Lower leg skin (tissue), 2 donors: ENCODE measurements around a stretch of chr6.

GRCh38 chr6:66349871-66350320 lies 642.9 kb upstream of the EYS start:
- PRO-cap, result no peak
- RAMPAGE, long total RNA, 2 experiments, result no peak in any of the 2 experiments

- PRO-cap, result no peak
- RAMPAGE, long total RNA, 2 experiments, result no peak in any of the 2 experiments
Measured at GRCh38 chr6:67882145-67882910, 752.8 kb upstream of the ADGRB3 start.

DNA sequence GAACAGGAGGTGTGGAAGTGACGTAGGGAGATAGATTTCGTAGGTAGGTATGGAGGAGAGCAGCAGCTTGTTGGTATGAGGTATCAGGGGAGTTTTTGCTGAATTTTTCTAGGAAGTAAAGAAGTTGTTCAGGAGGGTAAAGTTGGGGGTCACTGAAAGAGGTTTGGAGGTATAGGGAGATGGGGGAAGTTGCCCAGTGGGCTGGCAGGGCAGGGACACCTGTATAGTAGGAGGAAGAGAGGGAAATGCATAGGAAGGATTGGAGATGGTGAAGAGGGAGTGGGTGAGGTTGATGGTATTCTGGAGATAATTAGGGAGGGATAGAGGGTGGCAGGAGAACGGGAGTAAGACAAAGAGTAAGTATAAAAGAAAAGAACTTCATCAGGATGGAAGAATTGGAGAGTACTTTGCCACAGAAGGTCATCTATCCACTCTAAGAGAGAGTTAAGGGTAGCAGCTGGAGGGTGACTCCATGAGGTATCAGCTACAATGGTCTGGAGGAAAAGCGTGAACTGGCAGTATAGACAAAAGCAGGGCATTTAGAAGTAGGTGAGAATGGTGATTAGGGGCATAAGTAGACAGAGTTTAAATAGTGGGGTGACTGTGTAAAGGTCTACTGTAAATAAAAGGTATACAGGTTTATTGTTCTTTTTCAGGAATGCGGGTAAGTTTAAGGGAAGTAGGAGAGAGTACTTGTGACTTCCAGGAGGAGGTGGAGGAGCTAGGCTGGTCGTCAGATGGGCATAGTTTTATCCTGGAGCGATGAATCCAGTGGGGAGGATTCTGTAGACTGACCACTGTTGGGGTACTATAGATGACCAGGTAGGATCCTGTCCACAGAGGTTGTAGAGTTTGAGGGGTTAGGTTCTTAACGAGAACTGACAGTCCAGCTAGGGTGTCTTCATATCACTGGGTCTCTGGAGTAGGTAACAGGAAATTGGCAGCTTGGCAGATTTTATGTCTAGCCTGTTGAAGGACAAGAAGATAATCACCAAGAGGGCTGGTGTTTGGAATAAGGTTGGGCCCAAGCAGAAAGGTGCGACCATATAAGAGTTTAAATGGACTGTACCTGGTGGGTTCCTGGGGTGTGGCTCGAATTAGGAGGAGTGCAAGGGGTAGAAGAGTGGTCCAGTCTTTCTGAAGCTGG lies 751.8 kb upstream of the ADGRB3 start:
- PRO-cap, result no peak
- RAMPAGE, long total RNA, 2 experiments, result no peak in any of the 2 experiments

- PRO-cap, result no peak
- RAMPAGE, long total RNA, 2 experiments, result no peak in any of the 2 experiments
Measured at GRCh38 chr6:67886644-67887544, 748.2 kb upstream of the ADGRB3 start.

DNA sequence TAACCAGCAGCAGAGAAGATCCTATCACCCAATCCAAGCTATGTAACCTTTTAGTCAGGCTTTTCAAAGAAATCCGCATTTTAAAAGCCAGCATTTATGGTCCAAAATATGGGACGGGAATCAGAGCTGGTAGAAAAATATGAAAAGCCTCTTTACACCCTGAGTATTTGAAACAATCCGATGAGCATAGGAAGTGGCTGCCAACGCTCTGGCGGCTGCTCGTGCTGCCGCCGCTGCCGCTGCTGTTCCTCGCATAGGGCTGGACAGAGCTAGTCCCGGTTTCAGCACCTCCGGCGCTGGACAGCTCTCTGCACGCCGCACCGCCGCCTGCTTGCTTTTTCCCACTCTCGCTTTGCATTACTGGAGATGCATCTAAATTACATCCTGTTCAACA lies 564.0 kb downstream of the LMBRD1 start:
- PRO-cap, result no peak
- RAMPAGE, long total RNA, 2 experiments, result no peak in any of the 2 experiments

- PRO-cap, result no peak
- RAMPAGE, long total RNA, 2 experiments, result no peak in any of the 2 experiments
Measured at GRCh38 chr6:69790558-69790929, 6.3 kb downstream of the LMBRD1 start.

GRCh38 chr6:69813431-69814075 lies 16.7 kb upstream of the LMBRD1 start:
- PRO-cap, result no peak
- RAMPAGE, long total RNA, 2 experiments, result no peak in any of the 2 experiments

- PRO-cap, result no peak
- RAMPAGE, long total RNA, 2 experiments, result no peak in any of the 2 experiments
Measured at GRCh38 chr6:69816003-69816330, 19.2 kb upstream of the LMBRD1 start.

DNA sequence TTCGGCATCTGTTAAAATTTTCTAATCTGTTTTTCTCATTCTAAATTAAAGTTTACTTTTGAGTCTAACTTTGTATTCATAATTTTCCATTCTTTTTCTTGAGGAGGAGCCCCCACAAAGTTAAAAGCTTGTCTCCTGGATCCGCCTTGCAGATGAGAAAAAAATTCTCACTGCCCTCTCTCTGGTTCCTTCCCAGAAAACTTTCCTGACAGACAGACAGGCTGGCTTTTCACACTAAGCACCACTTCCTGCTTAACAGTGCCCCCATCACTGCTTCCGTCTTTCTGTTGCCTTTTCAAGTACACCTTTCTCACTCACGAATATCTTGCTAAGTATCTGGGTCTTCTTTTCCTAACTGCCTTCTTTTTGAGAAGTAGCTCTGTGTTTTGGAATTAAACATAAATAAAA lies 19.7 kb upstream of the LMBRD1 start:
- PRO-cap, result no peak
- RAMPAGE, long total RNA, 2 experiments, result no peak in any of the 2 experiments

DNA sequence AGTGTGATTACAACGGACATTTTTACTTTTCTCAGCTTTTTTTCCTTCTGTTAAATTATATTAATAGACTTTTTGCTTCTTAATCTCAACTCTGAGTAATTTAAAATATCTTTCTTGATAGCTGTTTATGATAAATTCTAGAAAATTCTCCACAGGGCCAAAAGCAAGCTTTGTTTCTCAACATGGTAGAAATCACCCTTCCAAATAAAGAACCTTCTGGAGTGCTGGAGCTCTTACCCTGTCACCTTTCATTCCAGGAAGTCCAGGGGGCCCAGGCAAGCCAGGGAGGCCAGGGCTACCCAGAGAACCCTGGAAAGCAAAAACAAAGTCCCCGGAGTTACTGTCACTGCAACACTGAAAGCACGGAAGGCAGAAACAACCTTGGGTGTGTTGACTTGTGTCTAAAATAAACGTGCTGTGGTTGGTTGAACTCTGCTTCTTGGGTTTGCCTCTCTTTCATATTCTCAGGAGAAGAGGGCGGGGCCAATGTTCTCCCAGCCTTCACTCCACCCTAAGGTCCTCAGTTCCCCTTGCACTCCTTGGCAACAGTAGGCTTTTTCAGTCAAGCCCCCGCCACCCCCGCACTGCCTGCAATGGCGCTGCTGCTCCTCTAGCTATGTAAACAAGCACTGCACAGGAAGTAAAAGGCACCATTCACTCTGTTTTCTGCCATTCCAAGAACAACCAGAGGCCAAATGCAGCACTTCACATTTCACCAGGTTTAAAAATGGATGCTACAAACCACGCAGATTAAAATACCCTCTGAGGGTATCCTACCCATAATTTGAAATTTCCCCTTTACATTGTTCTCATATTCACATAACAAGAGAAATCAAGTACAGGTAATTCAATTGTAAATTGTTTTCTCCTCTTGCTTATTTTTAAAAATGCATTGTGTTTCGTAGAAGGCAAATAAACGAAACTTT lies 60.9 kb downstream of the COL9A1 start:
- PRO-cap, result no peak
- RAMPAGE, long total RNA, 2 experiments, result no peak in any of the 2 experiments

DNA sequence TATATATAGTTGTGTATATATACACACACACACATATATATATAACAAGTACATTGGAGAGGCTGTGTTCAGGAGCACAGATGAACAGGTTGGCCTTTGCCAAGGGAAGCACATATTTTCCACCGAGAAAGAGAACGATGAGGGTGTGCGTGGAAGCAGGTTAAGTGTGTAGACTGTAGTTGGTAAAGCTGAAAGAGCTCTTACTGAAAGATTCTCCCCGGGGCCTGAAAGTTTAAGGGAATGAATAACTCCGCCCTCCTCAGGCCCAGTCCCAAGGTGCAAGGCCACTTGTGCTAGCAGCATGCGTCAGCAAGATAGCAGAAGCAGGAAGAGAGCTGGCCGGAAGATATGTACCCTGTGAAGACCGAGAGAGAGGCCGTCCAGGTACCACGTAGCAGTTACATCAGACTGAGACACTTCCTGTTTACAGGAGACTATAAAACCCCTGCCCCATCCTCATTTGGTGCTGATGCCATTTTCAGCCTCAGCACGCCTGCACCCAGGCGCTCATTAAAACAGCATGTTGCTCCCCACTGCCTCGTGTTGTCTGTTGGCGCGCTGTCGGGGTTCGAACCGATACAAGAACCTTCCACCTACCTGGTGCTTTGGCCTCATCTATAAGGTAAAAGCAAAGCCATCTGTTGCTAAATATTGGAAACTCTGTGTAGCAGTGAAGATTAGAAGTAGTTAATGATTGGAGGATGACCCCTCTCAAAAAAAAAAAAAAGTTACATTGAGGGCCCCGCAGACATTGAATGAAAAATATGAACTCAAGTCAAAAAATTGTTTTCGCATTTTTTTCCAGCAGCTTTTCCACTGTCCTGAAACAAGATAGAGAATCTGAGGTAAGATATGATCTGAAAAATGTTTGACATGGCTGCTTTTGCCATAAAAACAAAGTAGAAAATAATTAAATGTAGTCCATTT lies 18.6 kb upstream of the FAM135A start:
- PRO-cap, result no peak
- RAMPAGE, long total RNA, 2 experiments, result start-site peak on the plus strand in 2 of 2 experiments, centred at position 466 of the sequence, 45 to 62 reads per replicate

- PRO-cap, result no peak
- RAMPAGE, long total RNA, 2 experiments, result no peak in any of the 2 experiments
Measured at GRCh38 chr6:70396027-70396708, 17.1 kb upstream of the FAM135A start.

DNA sequence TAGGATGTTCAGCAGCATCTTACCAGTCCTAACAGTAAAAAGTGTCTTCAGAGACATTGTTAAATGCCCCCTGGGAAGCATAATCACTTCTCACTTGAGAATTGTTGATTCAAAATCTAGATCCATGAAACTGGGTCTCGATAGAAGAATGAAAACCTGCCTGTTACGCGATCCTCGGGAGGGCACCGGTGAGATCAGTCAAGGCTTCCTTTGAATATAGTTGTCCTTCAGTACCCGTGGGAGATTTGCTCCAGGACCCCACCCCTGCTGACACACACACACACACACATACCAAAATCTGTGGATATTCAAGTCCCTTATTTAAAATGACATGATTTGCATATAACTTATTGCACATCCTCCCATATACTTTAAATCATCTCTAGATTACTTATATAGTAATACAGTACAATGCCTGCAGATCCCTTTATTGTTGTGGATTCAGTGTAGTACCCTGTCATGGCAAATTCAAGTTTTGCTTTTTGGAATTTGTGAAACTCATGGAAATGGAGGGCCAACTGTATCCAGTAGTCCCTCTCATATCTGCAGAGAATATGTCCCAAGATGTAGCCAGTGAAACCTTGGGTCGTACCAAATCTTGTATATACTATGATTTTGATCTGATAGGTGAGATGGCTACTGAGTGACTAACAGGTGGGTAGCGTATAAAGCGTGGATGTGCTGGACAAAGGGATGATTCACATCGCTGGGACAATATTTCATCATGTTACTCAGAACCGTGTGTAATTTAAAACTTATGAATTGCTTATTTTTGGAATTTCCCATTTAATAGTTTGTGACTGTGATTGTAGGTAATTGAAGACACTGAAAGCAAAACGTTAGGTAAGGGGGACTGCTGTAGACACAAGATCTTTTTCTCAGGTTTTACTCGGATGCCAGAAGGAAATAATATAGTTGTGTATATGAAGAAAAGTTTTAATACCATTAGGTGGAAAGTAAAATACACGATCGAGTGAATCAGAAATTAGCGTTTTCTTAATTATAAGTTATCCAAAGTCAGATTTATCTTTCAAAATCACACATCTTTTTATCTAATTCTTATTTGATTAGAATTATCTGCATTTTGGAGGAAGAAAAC lies 144.0 kb downstream of the SMAP1 start:
- PRO-cap, result no peak
- RAMPAGE, long total RNA, 2 experiments, result start-site peak on the plus strand in 1 of 2 experiments, centred at position 594 of the sequence, 7 reads per replicate

GRCh38 chr6:71250136-71250817 lies 38.3 kb upstream of the OGFRL1 start:
- PRO-cap, result no peak
- RAMPAGE, long total RNA, 2 experiments, result no peak in any of the 2 experiments

GRCh38 chr6:71294009-71294949 lies 5.7 kb downstream of the OGFRL1 start:
- PRO-cap, result no peak
- RAMPAGE, long total RNA, 2 experiments, result no peak in any of the 2 experiments

DNA sequence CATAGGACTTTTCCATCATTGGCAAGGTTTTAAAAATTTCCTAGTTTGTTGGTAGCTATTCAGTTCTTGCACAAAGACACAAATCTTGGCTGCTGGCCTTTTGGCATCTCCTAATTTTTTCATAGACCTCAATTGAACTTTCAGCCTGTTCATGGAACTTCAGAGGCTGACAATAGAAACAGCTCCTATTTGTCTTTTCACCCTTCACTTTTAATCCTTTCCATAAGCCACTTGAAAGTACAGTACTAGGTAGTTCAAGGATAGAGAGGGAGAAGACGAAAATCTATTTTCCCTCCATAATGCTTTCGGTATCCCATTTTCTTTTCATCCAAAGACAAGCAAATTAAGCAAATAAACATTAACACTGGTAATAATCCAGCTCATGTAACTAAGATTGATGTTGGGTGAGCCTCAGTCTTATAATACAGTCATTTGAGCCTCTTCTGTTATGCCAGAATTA lies 61.7 kb downstream of the OGFRL1 start:
- PRO-cap, result no peak
- RAMPAGE, long total RNA, 2 experiments, result no peak in any of the 2 experiments

DNA sequence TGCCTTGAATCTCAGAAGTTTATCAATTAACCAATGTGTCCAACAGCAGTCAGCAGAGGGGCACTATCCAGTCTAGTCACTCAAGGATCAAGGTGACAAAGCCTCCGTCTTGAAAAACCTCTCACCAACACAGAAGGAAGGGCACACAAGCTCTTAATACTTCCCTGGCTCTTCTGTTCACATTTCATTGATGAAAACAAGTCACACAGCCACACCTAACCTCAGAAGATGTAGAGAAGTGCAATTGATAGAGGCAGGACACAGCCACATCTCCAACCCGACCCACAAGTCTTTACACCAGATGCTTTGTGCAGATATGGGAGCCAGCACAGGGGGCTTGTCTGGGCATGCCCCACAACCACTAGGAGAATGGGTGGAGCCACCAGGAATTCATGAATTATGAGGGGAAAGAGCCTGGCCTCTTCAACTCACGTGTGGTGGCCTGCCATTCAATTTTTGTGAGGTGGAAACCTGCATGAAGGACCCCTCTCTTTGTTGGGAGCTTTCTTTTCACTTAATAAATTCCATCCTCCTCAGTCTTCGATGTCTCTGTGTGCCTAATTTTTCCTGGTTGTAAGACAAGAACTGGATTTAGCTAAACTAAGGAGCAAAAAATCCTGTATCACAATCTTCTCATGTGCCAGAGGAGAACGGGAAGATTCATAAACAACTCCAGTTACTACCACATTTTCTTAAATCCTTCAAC lies 79.1 kb downstream of the OGFRL1 start:
- PRO-cap, result no peak
- RAMPAGE, long total RNA, 2 experiments, result no peak in any of the 2 experiments

- PRO-cap, result no peak
- RAMPAGE, long total RNA, 2 experiments, result no peak in any of the 2 experiments
Measured at GRCh38 chr6:71417888-71418352, 129.3 kb downstream of the OGFRL1 start.

GRCh38 chr6:71420040-71421223 lies 131.8 kb downstream of the OGFRL1 start:
- PRO-cap, result bidirectional peak, plus-strand start at chr6:71420245, minus-strand start at chr6:71420145; bidirectional peak, plus-strand start at chr6:71421071, minus-strand start at chr6:71420829
- RAMPAGE, long total RNA, 2 experiments, result no peak in any of the 2 experiments

GRCh38 chr6:71473767-71474458 lies 185.3 kb downstream of the OGFRL1 start:
- PRO-cap, result unidirectional peak, minus-strand start at chr6:71474062
- RAMPAGE, long total RNA, 2 experiments, result no peak in any of the 2 experiments